Suprapubic skin (tissue), 4 donors: Measurements from ENCODE around the genes IFNB1 and MOB3B.

- PRO-cap, result no peak
- RAMPAGE, long total RNA, 4 experiments, result no peak in any of the 4 experiments
Measured at GRCh38 chr9:21077768-21078173, at the start of gene IFNB1. IFNB1 (minus strand) TSS chr9:21077942.

DNA sequence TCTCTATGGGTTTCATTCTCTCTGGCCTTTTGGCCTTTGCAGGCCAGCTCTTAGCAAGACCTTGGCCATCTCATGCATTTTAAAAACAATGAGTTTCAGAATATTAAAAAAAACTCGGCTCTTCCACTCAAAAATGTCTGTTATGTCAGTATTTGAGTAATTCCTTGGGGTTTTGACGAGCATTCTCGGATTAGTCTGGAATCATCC lies 2.3 kb upstream of the IFNB1 start:
- PRO-cap, result no peak
- RAMPAGE, long total RNA, 4 experiments, result no peak in any of the 4 experiments

GRCh38 chr9:21591410-21592003 lies 109.4 kb upstream of the IFNE start:
- PRO-cap, result no peak
- RAMPAGE, long total RNA, 4 experiments, result no peak in any of the 4 experiments

- PRO-cap, result no peak
- RAMPAGE, long total RNA, 4 experiments, result no peak in any of the 4 experiments
Measured at GRCh38 chr9:21682907-21683395, 119.5 kb upstream of the MTAP start.

- PRO-cap, result no peak
- RAMPAGE, long total RNA, 4 experiments, result no peak in any of the 4 experiments
Measured at GRCh38 chr9:24202038-24202325, 343.7 kb downstream of the IZUMO3 start.

DNA sequence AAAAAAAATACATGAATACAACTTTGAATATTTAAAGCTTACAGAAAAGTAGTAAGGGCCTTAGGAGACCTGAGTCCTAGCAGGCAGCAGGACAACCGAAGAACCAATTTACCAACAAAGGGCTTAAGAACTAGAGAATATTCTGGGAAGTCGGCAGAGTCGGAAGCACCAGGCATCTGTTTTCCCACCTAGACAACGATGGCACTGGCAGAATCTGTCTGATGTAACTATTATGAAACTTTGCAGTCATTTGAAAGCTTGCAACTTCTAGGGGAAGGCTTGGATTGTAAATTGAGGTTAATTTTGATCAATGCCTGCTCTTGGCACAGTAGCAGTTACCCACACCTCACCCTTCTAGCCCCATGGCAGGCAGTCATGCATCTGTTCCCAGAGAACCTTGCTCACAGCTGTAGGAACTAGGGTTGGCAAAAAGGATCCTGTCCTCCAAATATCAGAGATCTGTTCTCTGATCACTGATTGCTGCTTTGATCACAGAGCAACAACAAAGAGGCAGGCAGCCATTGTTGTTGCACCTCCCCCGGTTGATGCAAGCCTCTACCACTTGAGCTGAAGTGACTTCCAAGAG lies 10.7 kb downstream of the PLAA start:
- PRO-cap, result no peak
- RAMPAGE, long total RNA, 4 experiments, result no peak in any of the 4 experiments

GRCh38 chr9:27280736-27281573 lies 16.0 kb downstream of the EQTN start:
- PRO-cap, result no peak
- RAMPAGE, long total RNA, 4 experiments, result no peak in any of the 4 experiments

DNA sequence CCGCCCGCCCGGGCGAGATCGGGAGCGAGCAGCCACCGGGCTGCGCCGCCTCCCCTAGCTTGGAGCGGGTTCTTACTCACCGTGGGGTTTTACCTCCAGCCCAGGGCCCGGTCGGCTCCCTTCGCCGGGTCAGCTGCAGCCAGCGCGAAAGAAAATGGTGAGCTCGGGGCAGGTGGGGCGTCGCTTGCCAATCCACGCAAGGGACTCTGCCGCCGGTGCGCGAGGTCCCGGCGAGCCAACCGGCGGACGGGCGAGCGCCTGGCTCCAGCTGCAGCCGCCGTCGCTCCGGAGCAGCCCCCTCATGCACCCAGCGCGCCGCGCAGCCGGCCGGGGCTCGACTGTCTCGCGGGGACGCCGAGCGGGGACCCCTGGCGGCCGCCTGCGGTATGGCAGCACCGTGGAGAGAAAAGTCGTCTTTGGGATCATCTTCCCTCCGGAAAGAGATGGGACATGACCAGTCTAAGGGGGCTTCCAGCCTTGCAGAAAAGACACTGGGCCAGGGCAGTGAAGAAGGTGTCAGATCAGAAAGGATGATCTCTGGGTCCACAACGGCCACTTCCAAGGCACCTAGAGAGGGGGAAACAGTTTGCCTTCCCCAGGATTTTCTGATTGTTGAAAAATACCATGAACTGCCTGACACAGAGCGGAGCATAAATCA lies at the start of gene MOB3B:
TSS of gene MOB3B (minus strand) at position 340 of the 658 bp plus-strand sequence.
- PRO-cap, result unidirectional peak, minus-strand start at position 325 of the sequence
- RAMPAGE, long total RNA, 4 experiments, result no peak in any of the 4 experiments

DNA sequence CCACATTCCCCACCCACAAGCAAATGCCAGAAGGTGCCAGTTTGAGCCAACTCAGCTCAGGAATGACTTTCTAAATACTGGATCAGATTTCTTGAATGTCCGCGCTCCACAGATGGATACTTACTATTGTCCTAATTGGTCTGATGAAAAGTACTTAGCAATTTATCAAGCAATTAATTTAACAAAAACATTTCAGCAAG lies 13.0 kb upstream of the MOB3B start:
- PRO-cap, result no peak
- RAMPAGE, long total RNA, 4 experiments, result no peak in any of the 4 experiments

- PRO-cap, result no peak
- RAMPAGE, long total RNA, 4 experiments, result no peak in any of the 4 experiments
Measured at GRCh38 chr9:27701527-27702163, 128.4 kb upstream of the C9orf72 start.

GRCh38 chr9:29532784-29533124 lies 319.4 kb upstream of the LINGO2 start:
- PRO-cap, result no peak
- RAMPAGE, long total RNA, 4 experiments, result no peak in any of the 4 experiments

GRCh38 chr9:32344418-32345005 lies 39.9 kb upstream of the ACO1 start:
- PRO-cap, result no peak
- RAMPAGE, long total RNA, 4 experiments, result no peak in any of the 4 experiments

DNA sequence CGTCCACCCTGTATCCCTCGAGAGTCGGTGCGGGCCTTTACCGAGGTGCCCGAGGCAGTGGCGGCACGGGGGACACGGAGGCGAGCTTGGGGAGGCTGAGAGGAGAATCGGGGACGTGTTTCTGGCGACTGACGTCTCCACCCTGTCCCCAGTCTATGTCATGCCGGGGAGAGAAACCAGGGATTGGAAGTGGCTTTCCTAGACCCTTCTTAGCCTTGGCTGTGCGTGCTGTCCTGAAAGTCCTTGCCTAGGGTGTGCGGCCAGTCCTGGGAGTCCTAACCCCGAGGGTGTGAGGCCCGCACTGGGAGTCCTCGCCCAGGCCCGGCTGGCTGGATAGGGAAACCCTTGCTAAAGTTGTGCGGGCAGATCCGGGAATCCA lies 326 bp downstream of the ACO1 start:
- PRO-cap, result no peak
- RAMPAGE, long total RNA, 4 experiments, result no peak in any of the 4 experiments

DNA sequence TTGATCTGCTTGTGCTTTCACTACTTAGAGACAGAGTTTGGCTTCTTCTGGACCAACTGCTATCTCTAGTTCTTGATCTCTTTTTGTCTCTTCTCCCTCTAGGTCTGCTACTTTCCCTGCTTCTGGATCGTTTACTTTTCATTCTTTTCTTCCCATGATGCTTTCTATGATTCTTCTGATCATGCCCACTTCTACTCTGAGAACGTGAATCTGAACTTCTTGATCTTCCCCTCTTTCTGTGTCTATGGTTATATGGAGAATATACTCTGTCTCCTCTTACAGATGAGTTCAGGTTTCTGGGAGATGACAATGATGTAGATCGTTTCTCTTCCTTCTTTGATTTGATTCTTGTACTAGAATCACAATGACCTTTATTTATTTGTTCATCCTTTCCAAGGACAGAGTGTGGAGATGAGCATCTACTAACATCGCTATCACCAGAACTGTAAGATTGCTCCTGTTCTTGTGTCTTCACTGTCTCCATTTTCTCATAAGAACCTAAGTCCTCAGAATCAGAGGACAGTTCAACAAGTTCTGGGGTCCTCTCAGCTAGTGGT lies 9.5 kb upstream of the SMIM27 start:
- PRO-cap, result no peak
- RAMPAGE, long total RNA, 4 experiments, result no peak in any of the 4 experiments

DNA sequence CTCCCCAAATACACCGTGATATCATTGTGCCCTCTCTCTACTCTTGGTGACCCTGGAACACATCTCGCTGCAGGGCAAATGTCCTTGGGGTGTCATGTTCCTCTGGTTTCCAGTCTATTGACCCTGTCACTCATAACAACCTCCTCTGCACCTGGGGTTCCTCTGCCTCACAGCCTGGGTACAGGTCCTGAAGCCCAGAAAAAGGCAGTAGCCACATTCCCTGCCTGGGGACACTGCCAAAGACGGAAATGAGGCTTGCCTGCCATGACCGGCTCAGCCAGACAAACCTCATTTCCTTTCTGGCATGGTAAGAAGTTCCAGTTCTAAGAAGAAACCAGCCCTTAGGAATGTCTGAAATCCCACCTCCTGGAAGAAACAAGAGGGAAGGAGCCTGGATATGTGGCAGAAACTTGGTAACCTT lies 30.5 kb upstream of the SMU1 start:
- PRO-cap, result no peak
- RAMPAGE, long total RNA, 4 experiments, result no peak in any of the 4 experiments

DNA sequence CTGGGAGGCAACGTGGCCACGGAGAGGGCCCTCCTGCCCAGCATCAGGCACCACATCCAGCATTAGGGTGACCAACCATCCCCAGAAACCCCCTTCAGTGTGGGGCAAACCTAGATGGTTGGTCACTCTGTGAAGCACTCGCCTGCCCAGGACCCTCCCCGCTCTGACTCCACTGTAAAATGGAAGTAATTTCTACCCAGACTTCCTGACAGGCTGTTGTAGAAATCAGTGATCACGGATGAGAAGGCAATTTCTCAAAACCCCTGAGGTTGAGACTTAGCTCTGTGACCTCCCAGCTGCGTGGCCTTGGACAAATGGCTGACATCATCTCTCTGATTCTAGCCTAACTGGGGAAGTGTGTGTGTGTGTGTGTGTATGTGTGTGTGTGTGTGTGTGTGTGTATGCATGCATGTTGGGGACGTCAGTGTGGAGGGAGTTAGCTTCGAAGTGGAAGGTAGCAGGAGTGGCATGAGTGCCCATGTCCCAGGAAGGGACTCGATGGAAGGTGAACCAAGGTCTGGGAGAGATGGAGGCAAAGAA lies 31.5 kb downstream of the B4GALT1 start:
- PRO-cap, result no peak
- RAMPAGE, long total RNA, 4 experiments, result no peak in any of the 4 experiments

GRCh38 chr9:33136714-33137910 lies 30.0 kb downstream of the B4GALT1 start:
- PRO-cap, result no peak
- RAMPAGE, long total RNA, 4 experiments, result start-site peak on the minus strand in 1 of 4 experiments, at chr9:33137175-33137711 at its widest, 20 reads per replicate

DNA sequence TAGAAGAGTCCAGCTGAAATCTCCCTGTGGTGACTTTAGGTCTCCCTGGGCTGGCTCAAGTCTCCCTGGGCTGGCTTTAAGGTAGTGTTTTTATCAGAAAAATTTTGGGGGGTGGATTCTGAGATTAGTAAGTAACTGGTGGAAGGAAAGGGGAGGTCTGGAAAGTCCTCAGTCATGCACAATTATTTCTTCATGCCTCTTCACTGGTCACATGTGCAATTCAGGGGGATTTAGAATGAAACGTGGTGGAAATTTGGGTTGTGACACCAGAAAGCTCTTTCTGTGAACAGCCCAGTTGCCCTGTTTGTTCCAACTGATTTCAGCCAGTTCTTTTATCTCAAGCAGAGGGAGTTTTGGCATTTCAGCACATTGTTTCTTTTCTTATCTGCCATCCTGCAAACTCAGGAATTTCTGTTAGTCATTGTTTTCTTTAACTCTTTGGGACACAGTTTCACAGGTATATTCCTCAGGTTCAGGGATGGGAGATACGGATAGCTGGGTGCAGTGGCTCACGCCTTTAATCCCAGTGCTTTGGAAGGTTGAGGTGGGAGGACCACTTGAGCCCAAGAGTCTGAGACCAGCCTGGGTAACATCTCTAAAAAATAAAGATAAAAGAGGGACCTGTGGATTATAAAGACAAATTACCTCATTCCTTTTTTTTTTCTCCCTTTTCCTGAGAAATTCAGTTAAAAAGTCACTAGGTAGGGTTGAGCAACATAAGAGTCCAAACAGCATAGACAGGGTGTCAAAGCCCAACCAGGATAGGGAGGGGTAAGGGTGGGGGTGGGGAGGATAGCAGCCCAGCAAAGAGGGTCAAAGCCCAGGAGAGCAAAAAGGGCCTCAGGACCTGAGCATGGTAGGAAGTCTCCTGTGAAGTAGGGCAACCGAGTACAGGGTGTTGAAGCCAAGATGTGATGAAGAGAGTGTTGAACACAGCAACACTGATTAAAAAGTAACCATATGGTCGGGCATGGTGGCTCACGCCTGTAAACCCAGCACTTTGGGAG lies 5.3 kb upstream of the B4GALT1 start:
- PRO-cap, result no peak
- RAMPAGE, long total RNA, 4 experiments, result no peak in any of the 4 experiments

- PRO-cap, result no peak
- RAMPAGE, long total RNA, 4 experiments, result no peak in any of the 4 experiments
Measured at GRCh38 chr9:33202509-33202928, 35.4 kb upstream of the B4GALT1 start.

GRCh38 chr9:33260943-33261644 lies 3.4 kb downstream of the BAG1 start:
- PRO-cap, result no peak
- RAMPAGE, long total RNA, 4 experiments, result no peak in any of the 4 experiments